Camera-type eye (tissue), 1 donor: Measurements from ENCODE around the gene MAP7.

DNA sequence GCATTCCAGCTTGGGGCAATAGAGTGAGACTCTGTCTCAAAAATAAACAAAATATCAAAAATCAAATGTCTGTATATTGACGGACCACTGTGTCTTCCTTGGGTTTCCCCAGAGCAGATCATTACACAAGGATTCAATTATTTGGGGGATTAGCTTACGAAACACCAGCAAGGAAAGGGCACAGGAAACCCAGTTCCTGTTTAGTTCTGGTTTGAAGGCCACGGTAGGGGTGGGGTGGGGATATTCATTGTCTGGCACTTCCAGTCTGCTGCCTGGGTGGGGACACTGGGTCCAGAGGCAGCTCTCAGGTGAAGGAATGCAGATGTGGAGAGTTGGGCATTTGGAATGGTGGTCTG is 28.5 kb upstream of the SGK1 start:
- RAMPAGE, long total RNA = no peak

- RAMPAGE, long total RNA = no peak
Measured at GRCh38 chr6:134372778-134373166, 54.9 kb upstream of the SGK1 start.

- RAMPAGE, long total RNA = no peak
Measured at GRCh38 chr6:134464527-134465083, 146.7 kb upstream of the SGK1 start.

DNA sequence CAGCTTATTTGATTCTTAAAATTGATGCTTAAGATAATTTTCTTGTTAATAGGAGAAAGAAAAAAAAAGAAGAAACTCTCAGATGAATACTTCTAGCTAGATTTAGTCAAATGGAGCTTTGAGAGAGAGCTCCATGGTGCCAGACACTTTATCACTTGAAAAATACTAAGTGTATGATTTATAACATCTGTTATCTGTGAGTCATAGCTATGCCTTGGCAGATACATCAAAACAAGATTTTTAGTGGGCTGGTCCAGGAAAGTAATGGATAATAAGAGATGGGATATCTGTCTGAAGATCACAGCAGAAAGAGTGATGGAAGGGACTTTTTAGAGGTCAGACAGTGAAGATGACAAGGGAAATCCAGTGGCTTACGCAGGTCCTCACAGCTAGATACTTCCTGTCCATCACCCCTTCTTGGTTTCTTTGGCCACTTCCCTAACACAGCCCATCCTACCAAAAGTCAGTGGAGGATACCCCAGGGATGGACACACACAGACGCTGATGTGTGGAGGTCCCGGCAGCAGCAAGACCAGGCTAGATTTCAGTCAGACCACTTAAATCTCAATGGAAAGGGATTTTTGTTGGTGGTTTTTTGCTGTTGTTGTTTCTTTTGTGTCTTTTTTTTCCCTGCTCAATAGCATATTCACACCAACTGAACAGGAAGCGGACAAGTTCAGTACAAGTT is 209.4 kb downstream of the ALDH8A1 start:
- RAMPAGE, long total RNA = no peak

GRCh38 chr6:135044649-135045205 is 9.9 kb downstream of the HBS1L start:
- RAMPAGE, long total RNA = no peak

- RAMPAGE, long total RNA = no peak
Measured at GRCh38 chr6:135084491-135084933, 29.9 kb upstream of the HBS1L start.

GRCh38 chr6:135145435-135145949 is 35.6 kb upstream of the MYB start:
- RAMPAGE, long total RNA = no peak

GRCh38 chr6:135209772-135210292 is 28.7 kb downstream of the MYB start:
- RAMPAGE, long total RNA = no peak

- RAMPAGE, long total RNA = no peak
Measured at GRCh38 chr6:135306434-135307133, 125.5 kb downstream of the MYB start.

GRCh38 chr6:135722668-135722955 is 128.9 kb upstream of the PDE7B start:
- RAMPAGE, long total RNA = no peak

GRCh38 chr6:135880292-135881048 is 29.0 kb downstream of the PDE7B start:
- RAMPAGE, long total RNA = no peak

- RAMPAGE, long total RNA = no peak
Measured at GRCh38 chr6:136001131-136001616, 149.7 kb downstream of the PDE7B start.

DNA sequence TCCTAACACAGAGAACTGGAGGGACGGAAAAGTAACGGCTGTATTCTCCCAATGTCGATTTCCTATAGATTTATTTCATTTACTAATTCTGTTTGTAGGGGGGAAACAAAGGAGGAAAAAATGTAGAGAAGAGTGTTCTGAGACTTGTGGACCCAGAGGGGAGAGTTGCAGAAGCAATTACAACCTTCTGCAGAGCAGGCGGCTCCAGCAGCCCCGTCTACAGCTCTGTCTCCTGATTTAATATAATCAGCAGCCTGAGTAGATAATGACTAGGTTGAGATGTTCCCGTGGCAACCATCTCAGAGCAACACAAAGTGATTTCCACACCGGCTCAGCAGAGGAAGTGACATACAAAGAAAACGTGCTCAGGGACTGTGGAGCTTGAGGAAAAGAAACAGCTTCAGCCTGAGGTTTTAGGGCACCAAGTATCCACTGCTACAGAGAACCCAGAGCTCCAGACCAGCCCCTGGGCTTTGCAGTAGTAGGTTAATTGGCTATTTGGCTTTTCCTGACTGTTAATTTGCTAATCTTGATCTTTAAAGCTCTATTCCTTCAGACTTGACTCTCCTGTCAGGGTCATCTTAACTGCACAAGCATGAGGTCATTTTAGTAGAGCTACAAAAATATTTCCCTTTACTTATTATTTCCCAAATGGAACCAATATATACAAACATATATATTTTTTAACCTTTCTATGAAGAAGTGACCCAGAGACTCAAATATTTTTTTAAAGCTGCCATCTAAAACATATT is 136.3 kb downstream of the MTFR2 start:
- RAMPAGE, long total RNA = no peak

DNA sequence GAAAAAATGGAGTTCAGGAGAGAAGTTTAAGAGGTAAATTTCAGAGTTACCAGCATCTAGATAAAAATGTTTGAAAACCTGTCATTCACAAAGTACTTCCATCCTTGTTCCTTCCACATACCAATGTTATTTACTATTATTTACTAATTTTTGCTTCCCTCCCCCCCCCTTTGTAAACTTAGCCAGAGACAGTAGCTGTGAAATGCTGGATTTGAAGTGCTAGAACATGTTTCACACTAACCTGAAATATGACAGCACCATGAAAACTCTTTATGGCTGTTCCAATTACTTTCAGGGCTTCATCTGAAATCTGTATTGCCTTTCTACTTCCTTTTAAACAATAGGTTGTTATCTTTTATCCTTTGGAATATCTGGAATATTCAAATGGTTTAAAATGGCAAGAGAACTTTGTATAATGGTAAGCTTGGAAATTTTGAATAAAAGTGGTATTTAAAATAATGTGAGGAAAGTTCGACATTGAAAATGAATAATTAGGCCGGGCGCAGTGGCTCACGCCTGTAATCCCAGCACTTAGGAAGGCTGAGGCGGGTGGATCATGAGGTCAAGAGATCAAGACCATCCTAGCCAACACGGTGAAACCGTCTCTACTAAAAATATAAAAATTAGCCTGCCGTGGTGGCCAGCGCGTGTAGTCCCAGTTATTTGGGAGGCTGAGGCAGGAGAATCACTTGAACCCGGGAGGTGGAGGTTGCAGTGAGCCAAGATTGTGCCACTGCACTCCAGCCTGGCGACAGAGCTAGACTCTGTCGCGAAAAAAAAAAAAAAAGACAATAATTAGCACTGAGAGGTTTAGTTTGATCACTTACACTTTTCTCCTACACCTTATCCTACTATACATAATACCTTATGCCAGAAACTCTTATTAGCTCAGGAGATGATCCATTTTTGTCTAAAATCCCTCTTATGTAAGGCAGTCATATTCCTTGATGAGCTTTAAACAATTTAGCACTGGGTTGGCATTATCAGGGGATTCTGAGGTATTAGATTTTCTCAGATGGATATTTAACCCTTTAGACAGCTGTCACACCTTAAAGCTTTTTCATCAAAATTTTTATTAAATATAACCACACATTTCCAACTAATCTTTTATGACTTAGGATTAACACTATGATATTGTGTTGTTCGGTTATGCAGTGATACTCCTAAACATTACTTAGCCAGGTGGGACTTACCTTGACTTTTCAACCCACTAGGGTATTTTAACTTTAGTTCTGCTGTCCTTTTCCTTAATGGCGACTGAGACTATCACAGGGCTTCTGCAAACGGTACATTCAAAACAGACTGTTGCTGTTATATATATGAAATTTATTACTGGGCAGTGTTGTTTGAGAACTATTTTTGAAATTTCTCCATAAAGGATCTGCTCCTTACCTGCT is 3.5 kb upstream of the MTFR2 start:
- RAMPAGE, long total RNA = no peak

DNA sequence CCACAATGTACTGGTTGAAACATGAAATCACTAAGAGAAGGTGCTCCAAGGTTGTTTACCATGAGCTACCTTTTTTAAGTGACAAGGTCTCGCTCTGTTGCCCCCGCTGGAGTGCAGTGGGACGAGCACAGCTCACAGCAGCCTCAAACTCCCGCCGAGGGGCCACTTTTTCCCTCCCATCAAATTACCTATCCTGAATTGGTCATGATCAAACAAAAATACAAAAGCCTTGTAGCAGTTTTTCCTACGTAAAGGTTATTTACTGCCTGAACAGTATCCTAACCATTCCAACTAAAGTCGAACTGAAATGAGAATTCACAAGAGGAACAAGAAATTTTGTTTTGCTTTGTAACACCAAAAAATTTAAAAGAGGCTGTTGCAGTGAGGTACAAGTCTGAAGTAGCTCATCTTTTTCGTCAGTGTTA is 1.4 kb downstream of the BCLAF1 start:
- RAMPAGE, long total RNA = no peak

DNA sequence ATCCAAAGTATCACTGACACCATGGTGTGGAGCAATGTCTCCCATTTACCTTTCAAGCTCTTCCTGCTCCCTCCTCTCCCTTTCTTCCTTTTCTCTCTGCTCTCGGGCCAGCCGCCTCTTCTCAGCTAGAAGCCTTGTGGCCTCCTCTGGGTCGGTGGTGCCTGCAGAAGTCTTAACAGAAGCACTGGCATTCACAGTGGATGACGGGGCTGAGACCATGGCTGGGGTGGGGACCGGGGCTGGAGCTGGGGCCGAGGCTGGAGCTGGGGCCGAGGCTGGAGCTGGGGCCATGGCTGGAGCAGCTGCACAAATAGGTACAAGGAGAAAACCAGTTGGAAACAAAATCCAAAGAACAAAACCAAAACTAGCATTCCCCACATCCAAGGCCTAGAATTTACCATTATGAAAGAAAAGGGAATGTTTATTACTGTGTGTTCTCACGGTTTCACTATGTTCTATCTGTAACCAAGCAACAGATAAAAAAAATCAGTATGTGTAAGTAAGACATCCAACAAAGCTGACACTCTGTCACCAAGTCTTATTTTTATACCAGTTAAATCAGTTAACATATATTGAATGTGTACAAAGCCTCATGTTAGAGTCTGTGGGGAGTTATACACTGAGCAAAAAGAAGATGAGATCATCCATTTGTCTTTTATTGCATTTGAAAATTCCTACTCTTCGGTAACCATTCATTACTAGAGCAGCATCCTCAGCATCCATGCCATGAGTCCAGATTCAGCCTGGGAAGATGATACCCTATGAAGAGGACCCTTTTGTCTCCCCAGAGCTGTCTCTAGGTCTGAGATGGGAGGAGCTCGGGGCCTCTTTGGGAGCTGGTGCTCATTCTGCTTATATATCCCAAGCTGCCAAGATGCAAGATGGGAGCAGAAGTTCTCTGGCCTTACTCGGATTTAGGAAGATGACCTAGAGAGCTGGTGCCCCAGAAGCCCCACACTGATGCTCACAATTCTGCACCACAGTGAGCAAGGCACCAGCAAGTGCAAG is 73.1 kb upstream of the BCLAF1 start:
- RAMPAGE, long total RNA = no peak

GRCh38 chr6:136365801-136366274 is 76.2 kb upstream of the BCLAF1 start:
- RAMPAGE, long total RNA = no peak

DNA sequence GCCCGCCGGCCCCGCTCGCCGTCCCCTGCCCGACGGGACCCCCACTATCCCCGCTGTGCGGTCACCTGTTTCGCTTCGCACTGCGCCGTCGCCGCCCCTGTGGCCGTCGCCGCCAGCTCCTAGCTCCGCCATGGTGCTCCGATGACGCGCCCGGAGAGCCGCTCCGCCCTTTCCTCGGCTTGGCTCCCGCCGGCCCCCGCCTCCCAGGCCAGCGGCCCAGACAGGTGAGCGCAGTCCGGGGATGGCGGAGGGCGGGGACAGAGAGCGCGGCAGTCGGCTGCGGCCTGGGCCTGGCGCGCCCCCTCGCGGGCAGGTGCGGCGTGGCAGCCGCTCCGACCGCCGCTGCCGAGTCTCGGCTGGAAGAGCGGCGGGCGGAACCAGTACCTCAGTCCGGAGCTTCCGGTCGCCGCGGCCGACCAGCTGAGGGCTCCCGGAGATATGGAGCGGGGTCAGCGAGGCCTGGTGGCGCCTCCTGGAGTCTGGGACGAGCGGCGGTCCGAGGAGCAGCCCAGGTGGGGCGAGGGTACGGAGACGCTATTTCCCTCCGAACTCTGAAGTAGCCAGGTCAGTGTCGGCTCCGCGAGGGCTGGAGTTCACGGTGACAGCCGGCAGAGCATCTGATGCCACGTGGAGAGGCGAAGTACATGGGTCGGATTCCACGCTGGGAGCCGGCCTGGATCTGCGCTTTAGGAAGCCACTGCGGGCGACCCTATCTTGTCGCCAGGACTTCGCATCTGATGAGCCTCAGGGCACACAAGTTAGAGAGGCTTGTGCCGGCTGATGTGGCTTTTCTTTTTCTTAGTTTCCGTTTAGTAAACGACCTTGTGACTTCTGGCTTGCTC is at the start of gene MAP7:
Gene MAP7, minus strand, starts transcription at position 146 of the 842 bp plus-strand sequence.
- RAMPAGE, long total RNA = no peak

DNA sequence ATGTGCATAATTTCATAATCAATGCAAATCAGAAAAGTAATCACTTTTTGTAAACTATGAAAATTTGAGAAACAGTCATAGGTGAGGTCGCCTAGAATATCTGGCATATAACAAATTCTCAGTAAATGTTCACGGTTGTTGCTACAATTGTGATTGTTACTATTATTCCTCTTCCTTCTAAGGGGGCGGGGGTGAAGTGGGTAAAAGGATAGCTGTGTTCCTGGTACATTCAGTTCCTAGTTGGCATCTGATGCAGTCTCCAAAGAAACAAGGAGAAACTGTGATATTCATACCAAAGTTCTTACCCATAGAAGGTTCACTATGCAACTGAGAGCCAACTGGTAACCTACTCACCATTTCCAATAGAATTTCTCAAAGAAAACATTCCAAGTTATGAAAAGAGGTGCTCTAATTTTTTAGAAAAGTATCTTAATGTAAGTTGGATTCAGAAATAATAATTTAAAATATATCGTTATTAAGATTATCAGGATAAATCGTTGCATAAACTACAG is 13.2 kb upstream of the MAP7 start:
- RAMPAGE, long total RNA = no peak

GRCh38 chr6:136581005-136581204 is 30.7 kb upstream of the MAP7 start:
- RAMPAGE, long total RNA = no peak